Urinary bladder (tissue), 3 donors: ENCODE measurements around the gene OLFM1.

- PRO-cap: no peak
- RAMPAGE, long total RNA: no peak
These were observed 828 bp downstream of the VAV2 start for GRCh38 chr9:133991417-133991575.

- PRO-cap: bidirectional peak, plus-strand start at chr9:133993635, minus-strand start at chr9:133993499
- RAMPAGE, long total RNA: no peak
These were observed 1.2 kb upstream of the VAV2 start for GRCh38 chr9:133993061-133993983.

- PRO-cap: no peak
- RAMPAGE, long total RNA: no peak
These were observed 17.0 kb downstream of the BRD3 start for GRCh38 chr9:134050797-134051195.

DNA sequence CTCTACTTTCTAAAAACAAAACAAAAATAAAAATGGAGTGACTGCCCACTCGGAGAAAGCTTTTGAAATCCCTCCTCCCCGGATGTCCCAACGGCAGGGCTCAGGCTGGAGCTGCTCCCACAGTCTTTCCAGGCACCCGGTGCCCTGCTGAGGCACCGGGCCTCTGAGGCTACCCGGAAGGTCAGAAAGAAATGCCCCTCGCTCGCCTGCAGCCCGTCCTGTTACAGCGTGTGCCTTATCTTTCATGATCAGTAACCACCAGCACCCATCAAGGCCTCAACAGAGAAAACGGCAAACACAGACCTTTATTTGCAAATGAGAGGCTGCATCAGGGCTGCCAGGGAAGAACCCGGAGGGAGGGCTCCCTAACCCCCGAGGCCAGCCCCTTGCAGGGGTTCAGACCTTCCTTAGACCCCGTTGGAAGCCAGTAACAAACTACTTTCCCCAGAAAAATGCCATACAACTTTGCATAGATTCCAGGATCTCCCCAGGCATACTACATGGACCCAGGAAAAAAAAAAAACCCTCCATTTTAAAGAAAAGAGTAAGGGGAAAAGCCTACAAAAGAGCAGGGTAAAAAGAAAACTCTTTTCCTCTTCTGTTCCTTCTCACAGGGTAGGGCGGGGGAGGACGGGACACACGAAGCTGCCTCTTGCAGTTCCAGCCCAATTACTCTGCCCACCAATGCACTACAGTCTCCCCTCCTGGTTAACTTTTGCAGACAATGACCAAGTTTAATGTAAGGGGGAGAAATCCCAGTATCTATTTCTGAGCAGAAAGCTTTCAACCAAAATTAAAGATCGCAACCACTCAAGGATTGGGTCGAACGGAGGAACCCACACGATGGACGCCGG lies 1.5 kb downstream of the BRD3 start:
- PRO-cap: no peak
- RAMPAGE, long total RNA: no peak

DNA sequence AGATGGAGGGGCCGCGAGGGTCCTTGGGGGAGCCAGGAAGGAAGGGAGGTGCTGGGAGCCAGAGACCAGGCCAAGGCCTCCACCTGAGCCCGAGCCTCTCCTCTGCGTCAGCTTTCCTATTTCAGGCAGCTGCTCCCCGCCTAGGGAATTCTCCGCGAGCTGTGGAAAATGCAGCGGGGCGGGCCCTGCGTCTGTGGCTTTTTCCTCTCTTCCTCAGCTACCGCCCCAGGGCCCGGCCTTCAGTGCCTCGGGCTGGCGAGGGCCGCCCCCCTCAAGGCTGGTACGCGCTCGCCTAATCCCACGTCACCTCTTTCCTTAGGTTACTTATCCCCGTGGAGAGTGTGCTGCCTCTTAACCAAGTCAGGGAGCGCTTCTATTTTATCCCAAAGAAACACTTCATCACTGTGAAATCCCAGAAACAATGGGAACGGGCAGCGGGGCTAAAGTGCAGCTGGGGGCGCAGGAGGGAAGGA lies 6.5 kb upstream of the WDR5 start:
- PRO-cap: no peak
- RAMPAGE, long total RNA: no peak

- PRO-cap: no peak
- RAMPAGE, long total RNA: no peak
These were observed 6.4 kb downstream of the WDR5 start for GRCh38 chr9:134142140-134142882.

GRCh38 chr9:134217378-134218160 lies 81.7 kb downstream of the WDR5 start:
- PRO-cap: no peak
- RAMPAGE, long total RNA: no peak

- PRO-cap: no peak
- RAMPAGE, long total RNA: no peak
These were observed 1.4 kb downstream of the RXRA start for GRCh38 chr9:134327641-134327975.

DNA sequence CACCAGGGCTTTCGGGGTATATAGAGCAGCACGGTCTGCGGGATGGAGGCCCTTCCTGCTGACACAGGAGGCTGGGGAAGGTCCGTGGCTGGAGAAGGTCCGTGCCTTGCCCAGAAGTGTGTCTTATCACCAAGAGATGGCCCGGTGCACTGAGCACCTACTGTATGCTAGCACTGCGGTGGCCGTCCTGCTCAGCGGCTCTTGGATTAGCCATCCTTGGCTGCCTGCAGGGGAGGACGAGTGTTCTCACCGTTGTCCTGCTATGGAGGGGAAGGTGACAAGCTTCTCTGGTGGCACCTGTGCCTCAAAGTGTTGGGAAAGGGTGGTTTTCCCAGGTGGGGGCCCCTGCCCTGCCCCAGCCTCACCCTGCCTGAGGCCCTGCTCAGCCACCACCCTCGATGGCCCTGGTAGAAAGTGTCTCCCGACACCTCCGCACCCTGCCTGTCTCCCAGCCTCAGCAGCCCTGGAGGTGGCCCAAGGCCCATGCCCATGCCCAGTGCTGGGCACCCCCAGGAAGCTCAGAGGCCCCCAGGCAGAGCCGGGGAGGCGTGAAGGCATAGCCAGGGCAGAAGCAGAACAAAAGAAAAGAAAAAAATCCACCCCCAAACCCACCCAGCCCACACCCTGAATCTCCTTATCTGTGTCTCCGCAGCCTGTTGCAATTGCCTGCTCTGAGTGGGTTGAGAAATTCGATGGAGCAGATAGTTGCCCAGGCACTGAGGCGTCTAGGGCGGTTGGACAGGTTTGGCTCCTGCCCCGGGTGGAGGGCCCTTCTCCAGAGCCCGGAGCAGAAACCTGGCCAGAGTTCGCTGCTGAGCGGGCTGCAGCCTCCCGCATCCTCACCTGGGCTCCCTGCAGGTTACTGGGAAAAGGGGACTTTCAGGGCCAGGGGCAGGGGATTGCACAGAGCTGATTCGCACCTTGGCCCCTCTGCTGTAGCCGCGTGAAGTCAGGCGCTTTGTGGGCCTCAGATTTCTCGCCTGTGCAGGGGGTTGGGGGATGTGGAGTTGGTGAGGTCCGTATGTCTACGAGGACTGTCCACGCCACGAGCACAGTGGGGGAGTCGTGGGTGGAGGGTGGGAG lies 30.6 kb downstream of the RXRA start:
- PRO-cap: no peak
- RAMPAGE, long total RNA: no peak

DNA sequence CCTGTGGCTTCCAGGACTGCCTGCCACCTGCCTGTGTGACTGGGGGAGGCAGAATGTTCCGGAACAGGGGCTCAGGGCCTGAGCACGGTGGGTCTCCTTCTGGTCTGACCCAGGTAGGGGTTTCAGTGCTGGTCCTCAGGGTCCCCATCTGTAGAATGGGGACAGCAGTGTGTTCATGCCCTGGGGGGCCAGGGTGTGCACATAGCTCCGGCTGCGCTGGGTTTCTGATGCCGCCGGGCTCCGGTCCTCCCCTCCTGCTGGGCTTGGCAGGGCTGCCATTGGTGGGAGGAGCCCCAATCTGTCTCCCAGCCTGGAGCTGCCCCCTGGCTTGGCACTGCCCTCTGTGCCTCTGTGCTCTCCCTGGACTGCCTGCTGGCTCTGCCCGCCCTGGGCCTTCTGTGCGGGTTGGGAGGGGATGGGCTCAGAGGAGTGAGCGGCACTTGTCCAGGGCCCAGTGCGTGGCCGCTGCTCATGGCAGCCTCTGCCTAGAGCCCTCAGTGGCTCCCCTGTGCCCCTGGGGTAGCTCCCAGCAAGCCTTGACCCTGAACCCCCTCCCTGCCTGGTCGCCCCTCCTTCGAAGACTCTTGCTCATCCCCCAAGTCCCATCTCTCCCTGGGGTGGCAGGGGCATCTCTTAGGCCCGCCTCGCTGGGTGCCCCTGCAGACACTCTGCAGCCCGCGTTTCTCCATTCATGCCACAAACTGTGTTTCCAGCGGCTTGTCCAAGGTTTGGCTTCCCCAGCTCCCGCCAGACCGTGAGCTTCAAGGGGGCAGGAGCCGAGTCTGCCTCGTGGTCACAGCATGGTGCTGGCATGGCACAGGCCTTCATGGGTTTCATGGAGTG lies 35.7 kb downstream of the RXRA start:
- PRO-cap: no peak
- RAMPAGE, long total RNA: no peak

- PRO-cap: unidirectional peak, minus-strand start at chr9:134375945
- RAMPAGE, long total RNA: no peak
These were observed 49.5 kb downstream of the RXRA start for GRCh38 chr9:134375682-134376319.

- PRO-cap: no peak
- RAMPAGE, long total RNA: no peak
These were observed 70.6 kb downstream of the RXRA start for GRCh38 chr9:134396845-134397240.

GRCh38 chr9:134405403-134405888 lies 79.2 kb downstream of the RXRA start:
- PRO-cap: no peak
- RAMPAGE, long total RNA: no peak

GRCh38 chr9:134699797-134700321 lies 58.3 kb downstream of the COL5A1 start:
- PRO-cap: no peak
- RAMPAGE, long total RNA: no peak

GRCh38 chr9:134707190-134708231 lies 65.9 kb downstream of the COL5A1 start:
- PRO-cap: bidirectional peak, plus-strand start at chr9:134707766, minus-strand start at chr9:134707668
- RAMPAGE, long total RNA: no peak

- PRO-cap: no peak
- RAMPAGE, long total RNA: no peak
These were observed 18.8 kb upstream of the FCN1 start for GRCh38 chr9:134936250-134937122.

- PRO-cap: bidirectional peak, plus-strand start at chr9:135087668, minus-strand start at chr9:135087492
- RAMPAGE, long total RNA: no peak
These were observed at the start of gene OLFM1 for GRCh38 chr9:135087372-135087877. OLFM1 (plus strand) TSS chr9:135087668.

DNA sequence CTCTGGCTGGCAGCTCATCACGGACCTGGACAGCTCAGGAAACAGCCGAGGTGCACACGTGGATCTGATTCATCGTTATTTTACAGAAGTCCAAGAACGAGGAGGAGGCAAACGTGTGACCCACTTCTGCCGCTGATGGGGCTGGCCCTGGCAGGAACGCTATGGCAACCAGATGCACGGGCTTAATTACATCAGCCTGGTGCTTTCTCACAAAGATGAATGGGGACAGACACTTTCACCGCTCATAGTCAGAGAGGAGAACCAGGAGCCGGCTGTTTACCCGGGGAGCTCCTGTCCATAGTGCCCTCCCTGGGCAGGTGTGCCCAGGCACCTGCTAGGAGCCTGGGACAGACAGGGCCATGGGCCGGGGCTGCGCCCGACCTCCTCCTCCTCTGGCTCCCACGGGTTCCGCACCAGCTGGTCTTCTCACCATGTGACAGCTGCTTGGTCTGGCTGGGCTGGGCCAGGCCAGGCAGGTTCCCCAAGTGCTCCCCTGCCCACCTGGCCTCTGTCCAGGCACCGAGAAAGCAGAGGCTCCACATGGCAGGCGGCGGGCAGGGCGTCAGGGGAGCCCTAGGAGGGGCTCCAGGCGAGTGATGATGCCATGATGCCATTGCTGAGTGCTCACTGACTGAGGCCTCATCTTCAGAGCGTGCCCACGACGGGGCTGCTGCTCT lies 59.9 kb downstream of the OLFM1 start:
- PRO-cap: no peak
- RAMPAGE, long total RNA: no peak

DNA sequence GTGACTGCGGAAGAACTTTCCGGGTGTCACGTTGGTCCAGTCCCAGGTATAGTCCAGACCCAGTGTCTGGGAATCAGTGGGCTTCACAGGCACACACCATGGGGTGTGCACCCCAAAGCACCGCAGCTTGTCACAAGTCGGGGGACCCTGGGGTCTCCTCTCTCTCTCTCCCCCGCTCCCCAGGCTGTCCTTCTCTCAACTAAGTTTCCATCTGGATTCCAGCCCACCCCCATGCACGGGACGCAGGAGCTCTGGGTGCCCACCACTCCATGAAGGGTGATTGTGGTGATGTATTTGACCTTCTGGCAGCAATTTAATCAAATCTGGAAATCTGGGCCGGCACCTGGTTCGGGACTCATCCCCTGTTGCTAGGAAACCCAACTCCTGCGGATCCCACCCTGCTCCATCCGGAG lies 106.0 kb upstream of the PPP1R26 start:
- PRO-cap: no peak
- RAMPAGE, long total RNA: no peak

- PRO-cap: no peak
- RAMPAGE, long total RNA: no peak
These were observed 10.2 kb upstream of the PPP1R26 start for GRCh38 chr9:135469361-135469837.